ENCODE measurements around a stretch of chr9.

CAGE:
- cytosol, long polyA minus RNA, result no peak
- cytosol, long polyA plus RNA, result no peak
- long polyA plus RNA, result no peak
- nucleus, long polyA minus RNA, result no peak
- nucleus, long polyA plus RNA, result no peak
These were observed 403.6 kb downstream of the KDM4C start for GRCh38 chr9:7161331-7161755.

DNA sequence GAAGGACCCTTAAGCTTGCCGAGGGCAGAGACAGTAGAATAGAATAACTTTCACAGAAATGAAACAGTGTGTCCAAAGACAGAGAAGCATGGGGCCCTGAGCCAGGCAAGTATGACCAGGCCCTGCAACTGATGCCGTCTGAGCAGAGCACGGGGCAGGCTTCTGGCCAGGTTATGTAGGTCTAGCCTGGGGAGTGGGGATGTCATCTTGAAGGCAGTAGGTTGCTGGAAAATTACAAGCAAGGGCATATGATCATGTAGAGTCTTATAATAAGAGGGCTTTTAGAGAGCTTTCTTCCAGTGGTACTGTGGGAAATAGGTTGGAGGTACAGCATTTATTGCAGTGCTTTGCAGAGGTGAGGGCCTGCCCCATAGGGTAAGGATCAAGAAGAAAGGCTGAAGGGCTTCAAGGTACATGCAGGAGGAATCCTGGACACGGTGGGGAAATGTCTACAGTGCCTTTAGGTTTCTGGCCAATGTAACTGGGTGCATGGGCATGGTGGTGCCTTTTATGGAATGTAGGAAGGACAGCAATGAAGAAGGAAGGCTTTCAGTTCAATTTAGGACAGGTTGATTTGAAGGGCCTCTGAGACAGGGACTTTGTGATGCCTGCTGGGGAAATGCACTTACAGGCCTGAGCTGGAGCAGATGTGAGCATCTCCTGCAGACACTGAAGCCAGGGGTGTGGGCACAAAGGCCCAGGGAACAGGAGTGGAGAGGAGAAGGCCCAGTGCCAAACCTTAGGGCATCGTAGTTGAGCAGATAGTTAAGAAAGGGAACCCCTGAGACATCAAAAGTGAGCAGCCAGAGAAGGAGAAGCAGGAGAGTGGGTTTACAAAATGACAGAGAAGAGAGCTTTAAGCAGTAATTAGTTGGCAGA lies 415.7 kb downstream of the KDM4C start:
CAGE:
- cytosol, long polyA minus RNA, result no peak
- cytosol, long polyA plus RNA, result no peak
- long polyA plus RNA, result no peak
- nucleus, long polyA minus RNA, result no peak
- nucleus, long polyA plus RNA, result no peak

DNA sequence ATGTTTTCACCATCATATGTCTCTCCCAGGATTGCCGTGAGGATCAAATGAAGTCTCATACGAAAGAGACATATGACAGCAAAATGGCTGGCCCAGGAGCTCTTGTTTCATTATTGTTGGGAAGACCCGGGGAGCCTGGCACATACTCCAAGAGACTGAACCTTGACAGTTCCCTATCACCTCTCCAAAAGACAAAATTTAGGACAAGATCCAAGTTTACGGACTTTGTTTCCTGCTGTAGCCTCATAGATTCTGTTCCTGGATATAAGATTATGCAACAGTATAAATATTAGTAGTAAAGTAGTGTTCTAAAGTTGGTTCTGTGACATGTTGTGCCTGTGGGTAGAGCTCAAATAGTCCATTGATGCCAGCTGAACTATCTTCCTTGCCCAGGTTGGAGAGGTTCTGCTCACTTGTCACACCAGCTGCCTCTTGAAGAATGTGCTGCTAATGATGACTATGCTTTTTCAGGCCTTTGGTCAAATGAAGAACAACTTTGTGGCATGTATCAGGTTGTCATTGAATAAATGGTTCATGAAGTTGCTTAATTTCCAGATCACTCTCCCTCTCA lies 430.2 kb downstream of the DMAC1 start:
CAGE:
- cytosol, long polyA minus RNA, result no peak
- cytosol, long polyA plus RNA, result no peak
- long polyA plus RNA, result no peak
- nucleus, long polyA minus RNA, result no peak
- nucleus, long polyA plus RNA, result no peak

DNA sequence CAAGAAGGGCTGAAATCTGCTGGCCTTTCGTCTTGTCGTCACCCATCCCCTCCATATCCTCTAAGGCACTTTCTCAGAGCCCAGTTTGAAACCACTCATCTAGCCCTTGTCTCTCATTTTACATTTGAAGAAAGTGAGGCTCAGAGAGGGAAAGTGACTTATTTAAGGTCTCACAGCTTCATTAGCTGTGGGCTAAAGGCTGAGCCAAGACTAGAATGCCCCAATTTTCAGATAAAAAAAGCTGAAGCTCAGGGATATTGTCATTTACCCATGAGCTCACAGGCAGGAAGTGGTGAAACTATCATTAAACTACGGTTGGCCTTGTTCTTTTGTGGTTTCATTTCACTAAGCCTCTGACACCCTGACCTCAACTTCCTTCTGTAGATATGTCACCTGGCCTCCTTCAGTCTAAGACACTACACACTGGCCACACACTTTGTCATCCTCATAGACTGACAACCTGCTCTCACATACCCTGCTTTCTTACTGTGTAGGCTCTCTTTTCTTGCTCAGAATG lies 176.7 kb upstream of the DMAC1 start:
CAGE:
- cytosol, long polyA minus RNA, result no peak
- cytosol, long polyA plus RNA, result no peak
- long polyA plus RNA, result no peak
- nucleus, long polyA minus RNA, result no peak
- nucleus, long polyA plus RNA, result no peak

GRCh38 chr9:8871019-8871312 lies 1071.4 kb upstream of the DMAC1 start:
CAGE:
- cytosol, long polyA minus RNA, result no peak
- cytosol, long polyA plus RNA, result no peak
- long polyA plus RNA, result no peak
- nucleus, long polyA minus RNA, result no peak
- nucleus, long polyA plus RNA, result no peak

CAGE:
- cytosol, long polyA minus RNA, result no peak
- cytosol, long polyA plus RNA, result no peak
- long polyA plus RNA, result no peak
- nucleus, long polyA minus RNA, result no peak
- nucleus, long polyA plus RNA, result no peak
These were observed 359.4 kb upstream of the TYRP1 start for GRCh38 chr9:12333724-12334201.

GRCh38 chr9:12698291-12698744 lies 5.1 kb downstream of the TYRP1 start:
CAGE:
- cytosol, long polyA minus RNA, result no peak
- cytosol, long polyA plus RNA, result no peak
- long polyA plus RNA, result no peak
- nucleus, long polyA minus RNA, result no peak
- nucleus, long polyA plus RNA, result no peak

CAGE:
- cytosol, long polyA minus RNA, result no peak
- cytosol, long polyA plus RNA, result no peak
- long polyA plus RNA, result no peak
- nucleus, long polyA minus RNA, result no peak
- nucleus, long polyA plus RNA, result no peak
These were observed 515 bp downstream of the LURAP1L start for GRCh38 chr9:12775431-12775639.

DNA sequence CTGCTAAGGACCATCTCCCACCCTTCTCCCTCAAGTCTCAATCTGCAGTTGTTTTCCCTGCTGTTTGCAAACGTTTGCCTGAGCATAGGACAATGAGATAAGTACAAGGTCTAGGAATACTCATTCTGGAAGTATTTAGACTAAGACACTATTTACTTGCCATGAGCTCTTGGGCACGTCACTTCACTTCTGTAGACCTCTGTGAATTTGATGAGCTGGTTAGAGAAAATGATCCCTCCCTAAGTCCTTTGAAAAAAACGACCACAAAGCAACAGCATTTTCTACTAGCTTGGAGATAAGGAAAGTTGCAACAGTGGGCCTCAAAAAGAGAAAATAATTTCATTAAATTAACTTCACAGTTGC lies 1.9 kb downstream of the LURAP1L start:
CAGE:
- cytosol, long polyA minus RNA, result no peak
- cytosol, long polyA plus RNA, result no peak
- long polyA plus RNA, result no peak
- nucleus, long polyA minus RNA, result no peak
- nucleus, long polyA plus RNA, result no peak

DNA sequence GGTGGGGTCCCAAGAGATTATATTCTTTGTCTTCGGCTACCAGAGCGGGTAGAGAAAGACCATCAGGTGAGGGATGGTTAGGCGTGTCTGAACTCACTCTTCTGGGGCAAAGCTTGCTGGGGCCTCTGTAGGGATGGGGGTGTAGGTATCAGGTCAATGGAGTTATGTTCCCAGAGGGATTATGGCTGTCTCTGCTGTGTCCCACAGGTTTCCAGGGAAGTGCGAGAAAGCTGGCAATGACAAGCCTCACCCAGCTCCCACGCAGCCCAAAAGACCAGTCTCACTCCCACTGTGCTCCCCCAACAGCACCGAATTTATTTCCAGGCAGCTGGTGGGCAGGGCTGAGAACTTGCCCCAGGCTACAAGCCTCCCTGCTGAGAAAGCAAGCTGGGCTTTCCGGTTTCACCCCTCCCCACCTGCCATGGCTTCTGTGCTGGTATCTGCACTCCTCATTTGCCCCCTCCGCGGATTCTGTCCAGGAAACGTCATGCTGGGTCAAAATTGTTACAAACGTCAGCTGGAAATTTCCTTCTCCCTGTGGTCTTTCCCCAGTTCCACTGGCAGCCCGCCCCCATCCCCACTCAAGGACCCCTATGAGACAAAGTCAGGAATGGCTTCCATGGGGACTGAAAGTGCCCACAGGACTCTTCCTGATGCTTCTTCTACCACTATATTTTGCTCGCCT lies 181.0 kb downstream of the LURAP1L start:
CAGE:
- cytosol, long polyA minus RNA, result no peak
- cytosol, long polyA plus RNA, result no peak
- long polyA plus RNA, result no peak
- nucleus, long polyA minus RNA, result no peak
- nucleus, long polyA plus RNA, result no peak

DNA sequence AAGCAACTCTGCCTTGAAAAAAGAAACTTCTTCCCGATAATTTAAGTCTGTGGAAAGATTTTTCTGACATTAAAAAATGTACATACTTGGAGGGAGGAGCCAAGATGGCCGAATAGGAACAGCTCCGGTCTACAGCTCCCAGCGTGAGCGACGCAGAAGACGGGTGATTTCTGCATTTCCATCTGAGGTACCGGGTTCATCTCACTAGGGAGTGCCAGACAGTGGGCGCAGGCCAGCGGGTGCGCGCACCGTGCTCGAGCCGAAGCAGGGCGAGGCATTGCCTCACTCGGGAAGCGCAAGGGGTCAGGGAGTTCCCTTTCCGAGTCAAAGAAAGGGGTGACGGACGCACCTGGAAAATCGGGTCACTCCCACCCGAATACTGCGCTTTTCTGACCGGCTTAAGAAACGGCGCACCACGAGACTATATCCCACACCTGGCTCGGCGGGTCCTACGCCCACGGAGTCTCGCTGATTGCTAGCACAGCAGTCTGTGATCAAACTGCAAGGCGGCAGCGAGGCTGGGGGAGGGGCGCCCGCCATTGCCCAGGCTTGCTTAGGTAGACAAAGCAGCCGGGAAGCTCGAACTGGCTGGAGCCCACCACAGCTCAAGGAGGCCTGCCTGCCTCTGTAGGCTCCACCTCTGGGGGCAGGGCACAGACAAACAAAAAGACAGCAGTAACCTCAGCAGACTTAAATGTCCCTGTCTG lies 241.5 kb downstream of the MPDZ start:
CAGE:
- cytosol, long polyA minus RNA, result no peak
- cytosol, long polyA plus RNA, result no peak
- long polyA plus RNA, result no peak
- nucleus, long polyA minus RNA, result no peak
- nucleus, long polyA plus RNA, result no peak

DNA sequence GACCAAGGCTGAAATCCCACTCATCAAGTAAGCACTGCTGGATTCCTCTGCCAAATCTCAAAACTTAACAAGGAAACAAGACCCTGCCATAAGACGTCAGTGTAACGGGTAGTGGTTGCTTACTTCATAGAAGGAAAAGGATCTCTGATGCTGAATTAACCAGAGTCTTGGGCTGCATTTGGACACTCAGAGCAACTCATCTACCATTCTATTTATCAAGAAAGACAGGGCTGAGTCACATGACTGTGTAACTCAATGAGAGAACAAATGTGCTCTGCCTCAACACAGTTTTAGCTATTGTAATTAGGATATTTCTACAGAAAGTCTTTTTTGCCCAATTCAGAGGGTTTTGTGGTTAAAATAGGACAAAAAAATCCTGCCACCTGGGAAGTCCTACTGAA lies 104.6 kb downstream of the MPDZ start:
CAGE:
- cytosol, long polyA minus RNA, result no peak
- cytosol, long polyA plus RNA, result no peak
- long polyA plus RNA, result no peak
- nucleus, long polyA minus RNA, result no peak
- nucleus, long polyA plus RNA, result no peak

CAGE:
- cytosol, long polyA minus RNA, result no peak
- cytosol, long polyA plus RNA, result no peak
- long polyA plus RNA, result no peak
- nucleus, long polyA minus RNA, result no peak
- nucleus, long polyA plus RNA, result no peak
These were observed 4.5 kb downstream of the MPDZ start for GRCh38 chr9:13274886-13275585.

DNA sequence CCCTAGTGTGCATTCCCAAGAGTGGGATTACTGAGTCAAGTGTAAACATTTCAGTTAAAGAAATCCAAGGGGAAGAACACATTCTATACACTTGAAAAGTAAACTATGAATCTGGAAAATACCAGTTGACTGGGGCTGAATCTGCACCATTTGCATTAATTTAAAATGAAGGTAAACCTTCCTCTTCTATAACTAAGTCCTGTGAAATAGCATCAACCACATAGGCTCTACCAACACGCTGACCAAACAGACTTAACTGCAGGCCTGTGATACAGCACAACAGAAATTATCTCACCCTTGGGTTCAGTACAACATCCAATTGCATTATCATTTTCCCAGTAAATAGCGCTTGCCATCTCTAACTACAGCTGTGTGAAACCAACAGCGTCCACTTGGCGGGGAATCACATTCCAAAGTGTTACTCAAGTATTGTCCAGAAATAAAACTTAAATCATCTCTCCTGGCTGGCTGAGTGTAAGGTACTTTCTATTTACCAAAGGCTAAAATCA lies 205.4 kb upstream of the MPDZ start:
CAGE:
- cytosol, long polyA minus RNA, result no peak
- cytosol, long polyA plus RNA, result no peak
- long polyA plus RNA, result no peak
- nucleus, long polyA minus RNA, result no peak
- nucleus, long polyA plus RNA, result no peak

DNA sequence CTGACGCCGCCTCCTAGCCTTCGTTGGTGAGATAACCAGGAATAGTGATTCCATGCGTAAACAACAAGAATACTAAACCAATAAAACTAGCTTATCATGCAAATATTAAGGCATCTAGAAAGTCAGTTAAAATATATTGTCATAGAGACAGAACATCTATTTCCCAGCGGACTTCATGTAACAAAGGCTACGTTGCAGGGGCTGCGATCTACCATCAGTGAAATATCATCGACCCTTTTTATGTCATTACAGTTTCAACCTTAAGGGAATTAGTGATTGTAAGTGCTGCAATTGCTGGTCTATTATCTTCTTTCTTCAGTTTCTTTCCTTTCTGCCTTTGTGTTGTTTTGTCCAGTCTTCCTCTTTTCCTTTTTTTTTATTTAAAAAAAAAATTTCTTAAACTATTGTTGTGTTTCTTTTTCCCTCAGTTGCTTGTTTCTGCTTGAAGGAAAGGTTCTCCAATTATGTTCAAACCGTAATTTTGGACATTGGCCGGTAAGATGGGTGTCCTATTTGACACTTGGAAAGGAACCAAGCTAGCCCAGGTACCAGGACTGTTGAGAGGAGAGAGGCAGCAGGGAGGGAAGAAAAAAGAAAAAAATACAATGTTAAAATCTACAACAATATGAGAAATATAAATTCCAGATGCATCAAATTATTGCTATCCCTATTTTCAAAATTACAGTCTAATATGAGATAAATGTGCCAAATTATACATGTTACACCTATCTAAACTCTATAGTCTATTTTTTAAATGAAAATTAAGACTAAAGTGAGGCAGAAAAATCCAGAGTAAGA lies 226.0 kb downstream of the NFIB start:
CAGE:
- cytosol, long polyA minus RNA, result start-site peak on the minus strand centred at position 383 of the sequence, 106 bp wide, 34 reads
- cytosol, long polyA plus RNA, result no peak
- long polyA plus RNA, result no peak
- nucleus, long polyA minus RNA, result no peak
- nucleus, long polyA plus RNA, result no peak

DNA sequence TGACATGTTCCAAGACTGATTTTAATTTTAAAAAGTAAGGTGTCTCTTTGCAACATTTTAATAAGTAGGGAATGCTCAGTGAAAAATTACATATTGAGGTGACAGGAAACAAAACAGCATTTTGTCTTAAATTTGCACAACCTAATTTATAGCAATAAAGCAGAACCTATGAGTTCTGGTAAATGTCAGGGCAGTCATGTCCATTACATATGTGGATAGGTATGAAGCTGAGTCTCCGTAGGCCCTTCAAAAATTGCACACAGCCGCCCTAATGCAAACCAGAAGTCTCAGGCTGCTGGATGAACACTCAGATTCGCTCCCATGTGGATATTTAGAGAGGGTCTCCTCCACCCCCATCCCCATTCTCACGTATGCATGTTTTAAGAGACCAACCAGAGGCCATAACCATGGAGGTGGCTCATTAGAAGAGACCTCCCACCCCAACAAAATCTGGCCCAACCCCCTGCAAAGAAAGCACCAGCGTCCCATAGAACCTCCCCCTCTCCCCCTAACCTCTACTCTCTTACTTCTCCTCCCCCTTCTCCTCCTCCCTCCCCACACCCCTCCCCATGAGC lies 43.2 kb downstream of the NFIB start:
CAGE:
- cytosol, long polyA minus RNA, result no peak
- cytosol, long polyA plus RNA, result no peak
- long polyA plus RNA, result no peak
- nucleus, long polyA minus RNA, result no peak
- nucleus, long polyA plus RNA, result no peak

DNA sequence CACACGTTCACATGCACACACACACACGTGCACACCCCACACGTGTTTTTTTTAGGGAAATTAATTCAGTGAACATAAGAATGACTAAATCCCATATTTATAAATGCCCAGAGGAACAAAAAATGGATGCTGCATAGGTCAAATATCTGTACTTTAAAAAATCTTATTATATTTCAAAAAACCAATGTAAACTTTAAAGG lies 32.2 kb downstream of the NFIB start:
CAGE:
- cytosol, long polyA minus RNA, result no peak
- cytosol, long polyA plus RNA, result no peak
- long polyA plus RNA, result no peak
- nucleus, long polyA minus RNA, result no peak
- nucleus, long polyA plus RNA, result no peak

GRCh38 chr9:14341420-14342108 lies 27.6 kb upstream of the NFIB start:
CAGE:
- cytosol, long polyA minus RNA, result no peak
- cytosol, long polyA plus RNA, result no peak
- long polyA plus RNA, result no peak
- nucleus, long polyA minus RNA, result no peak
- nucleus, long polyA plus RNA, result no peak

GRCh38 chr9:14347436-14348392 lies 33.8 kb upstream of the NFIB start:
CAGE:
- cytosol, long polyA minus RNA, result no peak
- cytosol, long polyA plus RNA, result no peak
- long polyA plus RNA, result no peak
- nucleus, long polyA minus RNA, result no peak
- nucleus, long polyA plus RNA, result no peak

DNA sequence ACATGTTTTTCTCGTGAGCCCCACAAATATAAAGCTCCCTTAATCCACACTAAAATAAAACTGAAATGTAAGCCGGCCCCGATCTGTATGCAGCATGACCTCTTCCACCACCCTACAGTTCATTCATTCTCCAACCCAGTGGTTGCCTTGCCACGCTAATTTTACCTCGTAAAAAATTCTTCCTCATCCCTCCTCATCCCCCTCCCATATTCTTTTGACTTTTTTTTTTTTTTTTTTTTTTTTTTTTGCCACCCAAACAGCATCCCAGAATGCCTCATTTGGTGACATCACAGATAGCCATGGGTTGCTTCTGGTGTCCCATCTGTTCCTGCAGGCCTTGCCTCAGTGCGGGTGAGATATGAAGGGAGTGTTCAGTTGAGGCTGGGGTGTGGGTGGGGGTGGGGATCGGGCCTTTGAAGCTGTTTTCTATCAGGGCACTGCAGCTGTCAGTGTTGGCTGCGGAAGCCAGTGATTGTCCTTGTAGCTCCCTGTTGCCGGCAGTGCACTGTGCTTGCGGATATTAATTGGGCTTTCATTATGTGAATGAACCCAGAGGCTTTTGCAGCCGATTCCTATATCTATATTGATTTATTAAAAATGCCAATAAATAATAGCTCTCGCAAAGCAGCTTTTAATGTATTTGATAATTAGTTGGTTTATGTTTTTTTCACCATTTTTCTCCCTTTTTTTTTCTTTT lies 81.7 kb upstream of the NFIB start:
CAGE:
- cytosol, long polyA minus RNA, result no peak
- cytosol, long polyA plus RNA, result no peak
- long polyA plus RNA, result no peak
- nucleus, long polyA minus RNA, result no peak
- nucleus, long polyA plus RNA, result no peak